Jurkat, Clone E6-1 (cell line): ENCODE results near the gene AOPEP.

DNA sequence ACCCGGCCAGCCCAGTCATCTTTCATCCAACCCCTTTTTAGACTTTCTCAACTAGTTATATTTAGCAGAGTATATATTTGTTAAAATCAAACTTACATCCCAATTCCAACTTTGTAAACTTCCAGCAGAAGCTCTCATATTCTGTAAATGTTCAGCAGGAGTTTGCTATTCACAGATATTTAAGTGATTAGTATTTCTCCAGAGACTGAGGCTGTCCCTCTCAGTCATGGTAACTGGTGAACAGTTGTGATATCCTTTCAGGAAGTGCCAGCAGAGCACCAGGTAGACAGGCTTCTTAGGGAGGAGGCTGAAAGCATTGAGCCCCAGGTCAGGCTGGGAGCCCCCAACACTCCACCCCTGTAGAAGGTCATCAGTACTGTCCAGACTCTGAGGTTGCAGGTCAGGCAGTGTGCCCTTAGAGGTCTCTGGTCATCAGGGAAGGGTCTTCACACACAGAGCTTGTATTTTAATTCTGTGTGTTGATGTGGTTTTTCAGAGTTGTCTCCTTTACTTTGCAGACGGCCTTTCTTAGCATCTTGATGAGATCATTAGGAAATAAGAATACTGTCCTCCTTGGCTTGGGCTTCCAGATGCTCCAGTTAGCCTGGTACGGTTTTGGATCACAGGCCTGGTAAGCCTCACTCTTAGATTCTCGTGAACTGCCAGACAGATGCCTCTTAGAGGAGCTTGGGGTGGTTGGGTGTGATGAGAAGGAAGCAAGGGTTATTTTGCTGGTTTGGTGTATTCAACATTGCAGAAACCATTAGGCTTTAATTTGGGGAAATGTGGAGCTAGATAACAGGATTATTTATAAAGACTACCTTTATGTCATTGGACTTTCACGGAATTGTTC, 79.3 kb downstream of the MFSD14B start:
- RRBS: no CpG with 5 or more reads among the region's 5 CpGs

GRCh38 chr9:94726355-94727545, at the start of gene AOPEP:
Gene AOPEP (plus strand): TSS chr9:94726699.
- RRBS: 2% methylated on average over 15 of the region's 61 CpGs

- RRBS: no CpG with 5 or more reads among the region's 4 CpGs
Observed at GRCh38 chr9:94734142-94734367, 7.6 kb downstream of the AOPEP start.

GRCh38 chr9:94804285-94805473, 78.2 kb downstream of the AOPEP start:
- RRBS: no CpG with 5 or more reads among the region's 16 CpGs

GRCh38 chr9:94865844-94866576, 139.5 kb downstream of the AOPEP start:
- RRBS: no CpG with 5 or more reads among the region's 9 CpGs

DNA sequence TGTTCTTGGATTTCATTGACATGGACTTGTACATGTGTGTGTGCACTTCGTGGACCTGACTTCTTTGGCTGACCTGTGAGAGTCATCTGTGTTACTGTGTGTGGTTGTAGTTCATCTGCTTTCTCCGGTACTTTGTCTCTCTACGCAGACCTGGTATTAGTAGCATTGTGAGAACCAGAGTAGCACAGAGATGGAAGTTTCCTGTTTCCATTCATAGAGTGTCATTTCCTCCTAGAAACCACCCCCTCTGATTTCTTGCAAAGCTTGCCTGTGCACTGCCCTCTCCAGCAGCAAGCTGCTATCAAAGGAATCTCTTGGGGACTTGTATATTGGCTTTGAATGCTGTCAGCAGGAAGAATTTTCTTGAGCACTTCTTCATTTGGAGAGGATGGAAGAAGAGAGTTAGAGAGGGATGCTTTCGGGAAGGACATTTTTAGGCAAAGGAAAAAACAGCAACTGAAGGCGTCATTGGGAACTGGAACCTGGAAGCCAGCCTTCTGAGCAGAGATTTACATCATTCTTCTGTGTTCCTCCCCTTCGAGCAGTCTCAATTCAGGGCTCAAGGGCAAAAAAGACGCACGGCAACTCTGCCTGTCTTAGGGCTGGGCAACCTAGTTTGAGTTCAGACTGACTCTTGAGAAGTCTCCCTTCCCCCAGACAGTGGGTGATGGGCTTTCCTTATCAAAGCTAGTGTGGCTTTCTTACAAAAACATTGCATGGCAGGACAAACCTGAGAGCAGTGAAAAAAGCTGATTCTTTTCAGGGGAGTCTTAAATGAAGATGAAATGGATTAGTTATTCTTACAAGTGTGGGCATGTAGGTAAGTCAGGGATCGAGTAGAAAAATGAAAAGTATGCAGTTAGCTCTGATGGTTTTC, 226.2 kb downstream of the AOPEP start:
- RRBS: no CpG with 5 or more reads among the region's 9 CpGs

GRCh38 chr9:94976090-94976561, 249.6 kb downstream of the AOPEP start:
- RRBS: no CpG with 5 or more reads among the region's 6 CpGs

GRCh38 chr9:94999913-95000345, 273.4 kb downstream of the AOPEP start:
- RRBS: no CpG with 5 or more reads among the region's 4 CpGs

DNA sequence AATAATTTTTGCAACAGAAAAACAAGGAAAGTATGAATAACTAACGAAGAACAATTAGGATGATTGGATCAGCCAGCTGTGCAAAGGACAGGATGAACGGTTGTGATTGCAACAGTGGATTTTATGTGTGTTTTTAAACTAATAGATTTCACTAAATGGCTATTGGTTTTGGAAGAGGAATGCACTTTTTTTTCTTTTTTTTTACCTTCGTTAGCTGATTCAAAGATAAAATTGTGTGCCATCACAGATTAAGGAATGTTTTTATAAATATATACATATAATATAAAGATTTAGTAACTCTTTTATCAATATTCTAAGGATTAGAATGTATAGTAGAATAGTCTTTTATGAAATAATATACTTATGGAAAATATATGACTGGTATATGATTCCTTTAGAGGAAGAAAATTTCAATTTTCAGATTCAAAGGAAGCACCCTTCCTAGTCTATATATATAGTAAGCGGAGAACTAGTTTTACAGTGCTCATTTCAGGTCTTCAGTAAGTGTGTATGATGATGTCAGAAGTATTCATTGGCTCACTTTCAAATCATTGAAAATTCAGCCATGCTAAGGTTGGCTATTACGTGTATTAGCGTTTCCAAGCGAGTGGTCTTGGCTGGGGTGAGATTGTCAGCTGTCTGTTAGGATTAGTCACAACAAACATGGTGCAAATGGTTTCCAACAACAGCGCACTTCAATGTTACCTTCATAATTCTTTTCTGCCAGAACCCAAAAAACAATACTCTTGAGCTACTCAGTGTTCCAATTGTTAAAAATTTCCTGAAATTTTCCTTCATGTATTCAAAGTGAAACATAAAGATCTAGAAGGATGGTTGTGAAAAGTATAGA, 282.7 kb downstream of the AOPEP start:
- RRBS: no CpG with 5 or more reads among the region's 8 CpGs

DNA sequence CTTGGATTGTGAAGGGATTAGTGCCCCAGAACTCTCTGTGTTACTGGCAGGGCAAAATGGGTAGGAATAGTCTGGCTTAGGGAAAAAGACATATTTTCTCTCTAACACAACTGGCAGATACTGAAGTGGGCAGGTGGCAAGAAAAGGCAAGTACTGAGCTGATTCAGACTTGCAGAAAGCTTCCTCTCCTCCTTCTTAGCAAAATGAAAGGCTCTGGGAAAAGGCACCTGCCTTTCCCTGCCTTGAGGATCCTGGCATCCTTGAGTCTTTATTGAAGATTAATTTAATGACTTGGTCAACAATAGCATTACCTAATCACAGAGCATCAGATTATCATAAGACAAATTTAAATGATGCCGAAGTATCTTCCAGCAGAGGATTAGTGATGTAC, 294.7 kb downstream of the AOPEP start:
- RRBS: no CpG with 5 or more reads among the region's 1 CpG

- RRBS: no CpG with 5 or more reads among the region's 3 CpGs
Observed at GRCh38 chr9:95036623-95037252, 280.8 kb downstream of the FANCC start.

- RRBS: no CpG with 5 or more reads among the region's 5 CpGs
Observed at GRCh38 chr9:95037921-95038261, 279.6 kb downstream of the FANCC start.

- RRBS: no CpG with 5 or more reads among the region's 5 CpGs
Observed at GRCh38 chr9:95044421-95044807, 273.1 kb downstream of the FANCC start.

- RRBS: no CpG with 5 or more reads among the region's 21 CpGs
Observed at GRCh38 chr9:95102472-95103078, 214.9 kb downstream of the FANCC start.

GRCh38 chr9:95462162-95463318, 46.5 kb downstream of the PTCH1 start:
- RRBS: 2% methylated on average over 4 of the region's 32 CpGs

GRCh38 chr9:95512008-95512601, 3.0 kb upstream of the PTCH1 start:
- RRBS: 63% methylated on average over 4 of the region's 26 CpGs

DNA sequence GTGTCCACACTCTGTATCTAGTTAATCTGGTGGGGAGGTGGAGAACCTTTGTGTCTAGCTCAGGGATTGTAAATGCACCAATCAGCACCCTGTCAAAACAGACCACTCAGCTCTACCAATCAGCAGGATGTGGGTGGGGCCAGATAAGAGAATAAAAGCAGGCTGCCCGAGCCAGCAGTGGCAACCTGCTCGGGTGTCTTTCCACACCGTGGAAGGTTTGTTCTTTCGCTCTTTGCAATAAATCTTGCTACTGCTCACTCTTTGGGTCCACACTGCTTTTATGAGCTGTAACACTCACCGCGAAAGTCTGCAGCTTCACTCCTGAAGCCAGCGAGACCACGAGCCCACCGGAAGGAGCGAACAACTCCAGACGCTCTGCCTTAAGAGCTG, 172.0 kb upstream of the PTCH1 start:
- RRBS: no CpG with 5 or more reads among the region's 11 CpGs

- RRBS: 8% methylated on average over 5 of the region's 13 CpGs
Observed at GRCh38 chr9:96022638-96023072, 147.2 kb downstream of the ERCC6L2 start.

- RRBS: no CpG with 5 or more reads among the region's 7 CpGs
Observed at GRCh38 chr9:96067053-96067338, 191.5 kb downstream of the ERCC6L2 start.

DNA sequence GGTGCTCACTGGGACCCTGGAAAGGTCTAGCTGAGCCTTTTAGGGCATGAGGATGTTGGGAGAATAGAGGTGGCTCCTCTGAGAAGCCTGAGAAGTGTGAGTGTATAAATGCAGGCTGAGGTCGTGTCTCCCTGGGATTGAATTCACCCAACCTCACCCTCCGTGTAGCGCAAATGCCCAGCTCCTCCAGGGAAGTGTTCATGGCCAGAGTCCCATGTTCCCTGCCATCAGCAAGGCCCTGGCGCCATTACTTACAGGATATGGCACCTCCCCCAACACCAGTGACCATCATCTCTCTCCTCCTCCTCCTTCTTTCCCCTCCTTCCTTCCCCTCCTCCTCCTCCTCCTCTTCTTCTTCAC, 206.8 kb downstream of the HSD17B3 start:
- RRBS: no CpG with 5 or more reads among the region's 4 CpGs